Measurements from ENCODE around the gene FILIP1.

DNA sequence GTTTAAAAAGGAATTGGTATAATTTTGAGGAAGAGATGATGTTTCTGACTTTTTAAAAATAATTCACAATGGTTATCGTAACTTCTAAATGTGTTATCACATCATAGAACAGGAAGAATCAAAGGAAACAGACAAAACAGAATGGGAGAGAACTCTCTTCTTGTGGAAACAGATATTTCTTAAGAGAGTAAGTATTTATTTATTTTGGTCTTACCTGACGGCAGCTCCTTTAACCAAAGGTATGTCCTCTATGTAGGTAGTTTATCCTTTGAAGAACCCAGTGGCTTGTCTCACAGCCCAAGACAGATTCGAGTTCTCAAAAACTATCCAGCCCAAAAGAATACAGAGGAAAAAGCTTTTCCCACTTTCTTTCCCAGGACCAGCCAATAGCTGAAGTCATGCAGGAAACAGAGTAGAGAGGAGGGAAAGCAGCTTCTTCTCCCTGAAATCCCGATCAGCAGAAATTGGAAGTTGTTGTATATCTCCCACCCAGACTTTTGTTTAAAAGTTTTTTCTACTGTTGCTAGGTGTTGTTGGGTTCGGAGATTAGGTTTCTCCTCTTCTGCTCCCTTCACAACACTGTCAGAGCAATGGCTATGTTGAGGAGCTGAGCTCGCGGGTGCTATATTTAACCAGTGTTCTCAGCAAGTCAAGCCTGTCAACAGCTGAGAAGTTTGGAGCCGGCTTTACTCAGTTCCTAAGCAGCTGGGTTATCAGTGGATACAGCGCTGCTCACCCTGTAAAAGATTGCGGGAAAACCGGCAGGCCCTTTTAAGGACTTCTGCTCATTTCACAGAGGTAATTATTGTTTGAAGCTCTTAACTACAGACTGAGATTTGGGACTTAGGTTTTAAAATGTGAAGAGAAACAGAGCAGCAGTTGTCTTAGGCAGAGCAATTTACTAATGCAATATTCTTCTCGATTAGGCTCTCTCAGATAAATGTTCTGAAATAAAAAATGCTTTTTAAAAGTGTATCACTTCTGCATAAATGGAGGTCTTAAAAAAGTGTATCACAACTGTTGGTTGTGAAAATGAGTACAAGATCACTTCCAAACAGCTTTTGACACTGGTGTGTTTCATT lies at the start of gene FILIP1:
TSS of gene FILIP1 (minus strand) at position 601 of the 1,082 bp plus-strand sequence.
- CAGE, long polyA plus RNA = no peak
- RRBS = 18% methylated on average over 4 of the region's 12 CpGs

- CAGE, long polyA plus RNA = no peak
- RRBS = no CpG with 5 or more reads among the region's 2 CpGs
Measured at GRCh38 chr6:75640420-75640771, 38.7 kb downstream of the SENP6 start.

- CAGE, long polyA plus RNA = no peak
- RRBS = under 1% methylated on average over 7 of the region's 18 CpGs
Measured at GRCh38 chr6:75749500-75749994, 508 bp downstream of the MYO6 start.

GRCh38 chr6:78858773-78859096 lies 8.6 kb upstream of the IRAK1BP1 start:
- CAGE, long polyA plus RNA = no peak
- RRBS = no CpG with 5 or more reads among the region's 5 CpGs

DNA sequence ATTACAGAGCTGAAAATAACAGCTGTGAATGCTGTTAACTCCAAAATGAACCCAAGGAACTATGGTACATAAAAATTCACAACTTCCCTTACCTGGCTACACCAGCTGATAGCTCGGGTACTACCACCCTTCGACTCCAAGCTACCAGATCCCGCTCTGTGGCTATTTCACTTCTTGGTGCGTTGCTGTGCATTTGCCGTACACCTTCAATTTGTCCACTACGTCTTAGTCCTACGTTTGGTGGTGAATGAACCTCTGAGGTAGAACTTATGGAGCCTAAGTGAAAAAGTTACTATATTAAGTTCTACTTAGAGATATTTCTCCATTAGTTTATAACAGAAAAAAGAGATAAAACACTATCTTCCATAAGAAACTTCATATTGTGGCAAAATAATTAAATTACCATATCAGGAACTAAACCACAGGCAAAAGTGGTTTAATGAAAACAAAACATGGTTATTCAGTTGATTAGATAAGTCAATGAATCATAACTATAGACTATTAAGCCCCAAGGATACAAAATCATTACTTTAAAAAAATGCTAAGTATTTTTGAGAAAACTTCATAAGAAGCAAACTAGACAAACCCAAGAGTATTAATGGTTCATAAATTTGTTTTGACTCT lies 80.6 kb downstream of the PHIP start:
- CAGE, long polyA plus RNA = no peak
- RRBS = no CpG with 5 or more reads among the region's 7 CpGs

DNA sequence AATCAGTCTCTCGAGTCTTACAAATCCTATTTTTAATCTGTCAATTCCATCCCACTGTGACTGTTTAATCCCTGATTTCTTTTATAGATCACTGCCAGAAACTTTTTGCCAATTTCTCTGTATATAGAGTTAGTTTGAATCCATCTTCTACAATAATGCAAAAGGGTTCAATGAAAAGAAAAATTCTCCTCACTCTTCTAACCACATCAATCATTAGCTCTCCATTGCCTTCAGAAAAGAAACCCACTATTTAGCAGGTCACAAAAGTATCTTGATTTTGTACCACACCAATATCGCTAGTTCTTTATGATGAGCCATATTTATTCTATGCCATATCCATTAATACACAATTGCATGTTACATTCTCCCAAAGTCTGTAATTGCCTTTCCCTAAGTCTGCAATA lies 39.1 kb downstream of the PHIP start:
- CAGE, long polyA plus RNA = no peak
- RRBS = no CpG with 5 or more reads among the region's 2 CpGs

GRCh38 chr6:79064083-79064636 lies 13.9 kb downstream of the PHIP start:
- CAGE, long polyA plus RNA = no peak
- RRBS = no CpG with 5 or more reads among the region's 4 CpGs

GRCh38 chr6:79078407-79079150 lies 525 bp upstream of the PHIP start:
- CAGE, long polyA plus RNA = no peak
- RRBS = 2% methylated on average over 4 of the region's 38 CpGs

DNA sequence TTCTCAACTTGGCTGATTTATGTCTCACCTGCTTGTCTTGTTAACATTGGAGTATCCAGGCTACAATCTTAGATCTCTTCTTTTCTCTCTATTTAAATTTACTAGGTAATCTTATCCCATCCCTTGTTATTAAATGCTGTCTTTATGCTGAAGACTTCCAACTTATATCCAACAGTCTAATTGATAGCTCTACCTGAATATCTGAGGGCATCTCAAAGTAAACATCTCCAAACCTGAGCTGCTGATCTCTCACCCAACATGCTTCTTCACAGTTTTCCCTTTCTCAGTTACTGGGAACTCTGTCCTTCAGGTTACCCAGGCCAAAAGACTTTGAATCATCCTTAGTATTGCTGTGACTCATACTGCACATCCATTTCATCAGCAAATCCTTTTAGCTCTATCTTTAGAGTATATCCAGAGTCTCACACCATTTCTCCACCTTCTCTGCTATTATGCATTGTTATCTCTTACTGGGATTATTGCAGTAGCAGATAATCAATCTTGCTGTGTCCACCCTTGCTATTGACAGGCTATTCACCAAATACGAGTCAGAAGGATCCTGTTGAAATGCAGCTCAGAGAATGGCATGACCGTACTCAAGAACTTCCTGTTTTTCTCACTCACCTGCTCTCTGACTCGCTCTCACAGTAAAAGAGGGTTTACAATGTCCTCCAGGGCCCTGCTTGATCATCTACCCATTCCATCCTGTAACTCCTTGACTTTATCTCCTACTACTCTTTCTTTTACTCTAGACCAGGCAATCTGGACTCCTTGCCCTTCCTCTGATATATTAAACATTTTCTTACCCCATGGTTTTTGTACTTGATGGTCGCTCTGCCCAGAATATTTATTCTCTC lies 57.3 kb downstream of the BCKDHB start:
- CAGE, long polyA plus RNA = no peak
- RRBS = no CpG with 5 or more reads among the region's 4 CpGs

- CAGE, long polyA plus RNA = no peak
- RRBS = no CpG with 5 or more reads among the region's 8 CpGs
Measured at GRCh38 chr6:80527442-80528682, 421.4 kb downstream of the BCKDHB start.

DNA sequence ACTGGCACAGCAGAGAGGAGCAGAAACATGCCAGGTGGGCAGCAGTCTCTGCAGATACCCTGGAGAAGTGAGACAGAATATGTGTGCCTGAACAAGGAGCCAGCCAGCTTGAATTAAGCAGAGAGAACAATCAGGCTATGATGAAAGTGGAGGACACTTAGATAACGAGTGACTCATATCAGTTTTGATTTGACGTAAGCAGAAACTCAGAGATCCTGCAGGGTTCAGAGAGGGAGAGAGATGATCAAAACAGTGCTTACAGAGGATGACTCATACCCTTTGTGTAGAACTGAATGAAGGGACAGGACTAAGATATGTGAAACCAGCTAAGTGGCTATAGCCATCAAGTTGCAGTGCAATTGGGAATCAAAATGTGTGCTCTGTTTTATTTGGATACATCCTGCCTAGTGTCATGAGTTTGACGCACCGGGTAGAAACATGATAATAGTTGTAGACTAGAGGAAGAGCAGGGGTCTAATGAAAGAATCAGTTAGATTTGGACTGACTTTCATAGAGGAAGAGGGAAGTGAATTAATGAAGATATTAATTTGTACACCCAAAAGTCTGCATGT lies 300.6 kb downstream of the TENT5A start:
- CAGE, long polyA plus RNA = no peak
- RRBS = no CpG with 5 or more reads among the region's 4 CpGs

GRCh38 chr6:81727851-81728329 lies 24.6 kb downstream of the TENT5A start:
- CAGE, long polyA plus RNA = no peak
- RRBS = no CpG with 5 or more reads among the region's 7 CpGs

GRCh38 chr6:82144095-82144759 lies 103.3 kb downstream of the IBTK start:
- CAGE, long polyA plus RNA = no peak
- RRBS = no CpG with 5 or more reads among the region's 6 CpGs

- CAGE, long polyA plus RNA = no peak
- RRBS = no CpG with 5 or more reads among the region's 1 CpG
Measured at GRCh38 chr6:82205932-82206594, 41.5 kb downstream of the IBTK start.

- CAGE, long polyA plus RNA = no peak
- RRBS = 6% methylated on average over 4 of the region's 13 CpGs
Measured at GRCh38 chr6:82248186-82248818, 758 bp upstream of the IBTK start.

DNA sequence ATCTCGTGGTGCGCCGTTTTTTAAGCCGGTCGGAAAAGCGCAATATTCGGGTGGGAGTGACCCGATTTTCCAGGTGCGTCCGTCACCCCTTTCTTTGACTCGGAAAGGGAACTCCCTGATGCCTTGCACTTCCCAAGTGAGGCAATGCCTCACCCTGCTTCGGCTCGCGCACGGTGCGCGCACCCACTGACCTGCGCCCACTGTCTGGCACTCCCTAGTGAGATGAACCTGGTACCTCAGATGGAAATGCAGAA lies 31.4 kb downstream of the TPBG start:
- CAGE, long polyA plus RNA = no peak
- RRBS = no CpG with 5 or more reads among the region's 18 CpGs

DNA sequence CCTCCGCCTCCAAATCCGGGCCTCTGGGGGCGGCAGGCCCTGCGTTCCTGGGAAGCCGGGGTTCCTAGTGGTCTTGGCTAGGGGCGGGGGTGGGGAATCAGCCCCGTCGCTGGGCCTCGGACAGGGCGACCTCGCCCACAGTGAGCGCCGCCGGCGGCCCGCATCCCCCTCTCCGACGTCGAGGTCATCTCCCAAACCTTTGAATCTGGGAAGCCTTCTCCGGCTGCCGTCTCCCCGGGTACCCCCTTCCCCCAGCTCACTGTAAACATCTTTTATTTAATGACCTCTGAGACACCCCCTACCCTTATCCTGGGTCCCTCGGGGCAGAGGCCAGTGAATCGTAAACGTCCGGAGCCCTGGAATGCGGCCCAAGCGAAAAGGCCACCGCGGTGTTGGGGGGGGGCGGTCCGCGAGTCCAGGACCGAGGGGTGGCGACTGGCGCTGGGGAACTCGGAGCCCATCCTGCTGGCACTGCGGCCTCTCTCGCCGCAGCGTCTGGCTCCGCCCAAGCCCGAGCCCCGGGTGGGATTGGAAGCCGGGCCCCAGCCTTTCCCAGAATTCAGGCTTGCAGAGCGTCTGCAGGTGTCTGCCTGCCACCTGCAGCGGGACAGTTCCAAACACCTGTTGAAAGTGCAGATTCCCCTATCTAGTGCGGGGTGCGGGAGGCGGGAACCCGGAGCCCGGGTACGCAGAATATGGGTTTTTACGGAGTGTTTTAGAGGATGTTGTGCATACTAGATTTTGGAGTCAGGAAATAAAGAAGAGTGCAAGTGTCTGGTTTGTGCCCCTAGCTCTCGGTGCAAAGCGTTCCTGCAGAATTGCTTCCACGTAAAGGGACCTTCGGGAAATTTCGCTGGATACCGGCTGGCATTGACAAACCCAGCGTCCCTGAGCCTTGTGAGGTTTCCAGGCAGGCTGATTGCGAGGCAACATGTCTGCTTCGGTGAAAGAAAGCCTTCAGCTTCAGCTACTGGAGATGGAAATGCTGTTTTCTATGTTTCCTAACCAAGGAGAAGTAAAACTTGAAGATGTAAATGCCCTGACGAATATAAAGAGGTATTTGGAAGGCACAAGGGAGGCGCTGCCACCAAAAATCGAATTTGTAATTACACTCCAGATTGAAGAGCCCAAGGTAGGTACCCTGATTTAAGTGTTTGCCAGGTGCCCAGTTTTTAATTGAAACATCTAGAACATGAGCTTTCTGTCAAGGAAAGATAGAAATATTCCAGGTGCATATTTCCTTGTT lies 787 bp downstream of the RWDD2A start:
- CAGE, long polyA plus RNA = no peak
- RRBS = 2% methylated on average over 23 of the region's 66 CpGs

DNA sequence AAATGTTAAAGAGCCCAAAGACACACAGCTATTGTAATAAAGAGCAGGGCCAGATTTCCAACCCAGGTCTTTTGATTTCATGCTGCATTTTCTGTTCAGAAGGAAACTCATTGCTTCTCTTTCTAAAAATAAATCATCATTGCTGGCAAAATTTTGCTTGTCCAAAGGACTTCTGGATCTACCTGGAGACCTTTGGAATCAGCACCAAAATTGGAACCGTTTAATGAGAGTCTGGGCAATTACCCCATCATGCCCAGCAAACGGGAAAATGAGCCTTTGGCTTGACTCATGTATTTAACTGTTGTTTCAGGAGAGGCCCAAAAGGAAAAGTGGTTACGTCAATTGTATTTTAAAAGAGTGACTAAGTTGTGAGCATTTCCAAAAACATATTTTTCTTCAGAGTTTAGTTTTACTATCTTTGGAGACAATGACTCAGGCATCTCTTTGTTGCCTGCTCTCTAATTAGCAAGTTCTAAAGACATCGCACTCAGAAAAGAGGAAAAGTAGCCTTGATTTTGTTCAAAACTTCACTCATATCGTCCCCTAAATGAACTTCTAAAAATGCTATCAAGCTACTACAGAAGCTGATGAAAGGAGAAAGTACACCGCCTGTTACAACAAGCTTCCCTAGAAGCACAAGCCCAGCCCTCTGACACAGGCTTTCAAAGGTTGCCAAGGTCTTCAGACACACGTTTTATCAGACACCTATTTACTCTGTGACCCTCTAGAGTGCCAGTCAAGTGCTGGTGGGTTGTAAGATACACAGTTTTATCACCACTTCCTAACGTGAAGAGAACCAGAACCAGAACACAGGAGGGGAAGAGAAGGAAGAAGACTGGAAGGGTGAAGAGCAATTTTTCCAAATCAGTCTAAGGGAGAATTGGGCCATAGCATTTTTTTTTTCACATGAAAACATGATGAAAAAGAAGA lies 146.2 kb downstream of the TBX18 start:
- CAGE, long polyA plus RNA = no peak
- RRBS = no CpG with 5 or more reads among the region's 8 CpGs

DNA sequence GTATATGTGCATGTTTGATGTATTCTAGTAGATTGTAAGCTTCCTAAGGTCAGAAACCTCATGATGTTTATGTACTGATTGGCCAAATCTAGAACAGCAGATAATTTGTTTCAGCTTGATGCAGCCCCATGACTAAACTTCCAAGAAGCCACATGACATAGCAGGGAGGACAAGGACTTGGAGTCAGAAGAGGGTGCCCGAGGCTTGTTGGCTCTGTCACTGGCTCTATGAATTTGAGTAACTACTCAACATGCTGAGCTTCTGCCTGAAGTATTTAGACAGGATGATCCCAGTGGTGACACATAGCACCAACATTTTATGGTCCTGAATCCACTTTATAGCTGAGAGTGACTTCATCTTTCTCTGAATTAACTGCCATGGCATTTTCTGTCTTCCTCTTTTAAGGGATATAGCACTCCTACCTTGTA lies 13.5 kb upstream of the TBX18 start:
- CAGE, long polyA plus RNA = no peak
- RRBS = no CpG with 5 or more reads among the region's 1 CpG

- CAGE, long polyA plus RNA = no peak
- RRBS = no CpG with 5 or more reads among the region's 4 CpGs
Measured at GRCh38 chr6:85389913-85390642, 59.8 kb upstream of the NT5E start.